Neural crest cell (in vitro differentiated cells): ENCODE data around the gene INTS2.

GRCh38 chr17:60043592-60044146, 35.1 kb downstream of the HEATR6 start:
- PRO-cap = no peak

GRCh38 chr17:60150111-60150460, 313 bp downstream of the CA4 start:
- PRO-cap = no peak

DNA sequence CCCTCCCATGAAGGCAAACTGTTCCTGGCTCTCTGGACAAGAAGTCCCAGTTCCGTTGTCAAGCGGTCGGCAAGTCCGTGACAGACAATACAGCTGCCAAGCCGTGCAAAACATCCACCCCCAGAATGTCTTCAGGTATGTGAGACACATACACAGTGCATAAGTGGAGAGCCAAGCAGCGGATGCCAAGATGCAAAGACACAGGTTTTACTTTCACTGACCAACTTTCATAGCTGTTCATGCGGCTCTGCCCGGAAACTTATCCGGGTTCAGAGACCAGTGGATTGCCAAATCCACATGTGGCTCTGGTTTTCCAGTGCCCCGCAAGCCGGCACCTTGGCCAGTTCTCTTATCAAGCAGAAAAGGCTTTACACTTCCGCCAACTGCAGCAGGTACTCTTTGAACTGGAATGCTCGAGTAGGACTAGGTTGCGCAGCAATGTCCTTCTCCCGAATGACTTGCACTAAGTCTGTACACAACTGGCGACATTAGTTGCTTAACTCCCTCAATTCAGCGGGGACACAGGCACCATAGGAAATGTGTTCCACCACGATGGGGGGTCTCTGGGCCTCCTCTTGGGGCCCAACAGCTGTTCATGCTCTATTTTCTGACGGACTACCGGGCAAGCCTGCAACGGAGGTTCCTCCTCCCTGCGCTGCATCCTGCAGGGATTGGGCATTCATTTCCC, 33.8 kb upstream of the APPBP2 start:
- PRO-cap = no peak

GRCh38 chr17:60601146-60601626, 1.2 kb downstream of the PPM1D start:
- PRO-cap = unidirectional peak, minus-strand start at chr17:60601265

DNA sequence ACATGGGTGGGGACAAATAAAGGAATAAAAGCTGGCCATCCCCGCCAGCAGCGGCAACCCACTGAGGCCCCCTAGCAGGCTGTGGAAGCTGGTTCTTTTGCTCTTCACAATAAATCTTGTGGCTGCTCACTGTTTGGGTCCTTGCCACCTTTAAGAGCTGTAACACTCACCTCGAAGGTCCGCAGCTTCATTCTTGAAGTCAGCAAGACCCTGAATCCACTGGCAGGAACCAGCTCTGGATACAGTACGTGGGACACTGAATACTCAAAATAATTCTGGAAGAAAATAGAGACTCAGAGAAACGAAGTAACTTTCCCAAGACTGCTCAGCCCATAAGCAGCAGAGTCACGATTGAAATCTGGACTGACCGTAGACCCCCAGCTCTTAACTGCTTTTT, 162.2 kb upstream of the TBX2 start:
- PRO-cap = no peak

GRCh38 chr17:61245580-61246132, 154.0 kb upstream of the TBX2 start:
- PRO-cap = no peak

- PRO-cap = bidirectional peak, plus-strand start at chr17:61295041, minus-strand start at chr17:61294923
These were observed 104.8 kb upstream of the TBX2 start for GRCh38 chr17:61294779-61295249.

GRCh38 chr17:61397055-61397410, 2.6 kb upstream of the TBX2 start:
- PRO-cap = bidirectional peak, plus-strand start at chr17:61397513, minus-strand start at chr17:61397235

DNA sequence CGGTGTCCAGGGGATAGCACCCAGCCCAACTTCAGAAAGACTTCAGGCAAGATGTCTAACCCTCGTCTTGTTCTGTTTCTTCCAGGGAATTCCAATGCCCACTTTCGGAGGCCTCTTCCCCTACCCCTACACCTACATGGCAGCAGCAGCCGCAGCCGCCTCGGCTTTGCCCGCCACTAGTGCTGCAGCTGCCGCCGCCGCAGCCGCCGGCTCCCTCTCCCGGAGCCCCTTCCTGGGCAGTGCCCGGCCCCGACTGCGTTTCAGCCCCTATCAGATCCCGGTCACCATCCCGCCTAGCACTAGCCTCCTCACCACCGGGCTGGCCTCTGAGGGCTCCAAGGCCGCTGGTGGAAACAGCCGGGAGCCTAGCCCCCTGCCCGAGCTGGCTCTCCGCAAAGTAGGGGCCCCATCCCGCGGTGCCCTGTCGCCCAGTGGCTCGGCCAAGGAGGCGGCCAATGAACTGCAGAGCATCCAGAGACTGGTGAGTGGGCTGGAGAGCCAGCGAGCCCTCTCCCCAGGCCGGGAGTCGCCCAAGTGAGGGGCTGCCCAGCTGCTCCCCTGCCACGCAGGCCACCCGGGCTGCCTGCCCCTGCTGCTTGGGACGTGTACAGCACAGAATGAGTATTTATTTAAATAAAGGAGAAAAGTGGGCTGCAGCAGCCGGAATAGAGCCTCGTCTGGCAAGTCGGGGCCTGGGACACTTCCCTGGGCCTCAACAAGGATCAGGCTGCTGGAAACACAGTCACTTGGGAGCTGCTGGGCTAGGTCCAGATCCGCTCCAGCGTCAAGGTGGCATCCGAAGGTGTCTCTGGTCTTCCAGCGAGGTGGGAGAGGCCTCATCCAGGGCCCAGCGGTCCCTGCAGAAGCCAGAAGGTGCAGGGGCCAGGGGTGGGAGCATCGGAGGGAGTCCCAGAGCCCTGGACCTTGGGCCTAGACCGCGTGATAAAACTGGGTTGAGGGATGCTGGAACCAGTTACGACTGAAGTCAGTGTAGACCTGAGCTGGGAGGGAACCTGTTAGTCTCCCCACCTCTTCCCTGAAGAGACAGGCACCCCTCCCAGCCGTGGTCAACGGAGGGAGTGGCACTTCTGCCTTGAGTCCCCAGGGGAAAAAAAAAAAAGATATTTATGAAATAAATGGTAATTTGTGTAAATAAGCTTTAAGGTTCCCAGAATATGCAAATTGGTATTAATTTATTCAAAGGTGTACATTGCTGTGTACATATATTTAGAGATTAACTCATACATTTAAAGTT, 8.8 kb downstream of the TBX2 start:
- PRO-cap = no peak

DNA sequence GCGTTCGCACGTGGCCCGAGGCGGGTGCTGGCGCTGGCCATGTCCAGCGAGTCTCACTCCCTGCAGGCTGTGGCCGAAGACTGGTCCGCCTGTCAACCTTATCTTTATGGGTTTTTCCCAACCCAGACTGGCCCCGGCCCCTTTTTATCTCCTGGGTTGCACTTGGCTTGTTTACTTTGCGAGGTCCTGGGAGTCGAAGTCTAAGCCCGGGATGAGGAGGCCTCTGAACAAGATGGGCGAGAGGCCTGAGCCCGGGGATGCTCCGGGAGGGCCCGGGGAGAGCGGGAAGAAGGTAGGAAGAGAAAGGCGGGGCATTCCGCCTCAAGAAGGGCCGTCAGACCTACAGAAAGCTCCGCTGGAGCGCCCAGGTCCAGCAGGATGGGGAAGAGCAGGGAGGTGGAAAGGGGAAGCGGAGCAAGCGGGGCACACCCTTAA, 2.8 kb downstream of the TBX4 start:
- PRO-cap = no peak

DNA sequence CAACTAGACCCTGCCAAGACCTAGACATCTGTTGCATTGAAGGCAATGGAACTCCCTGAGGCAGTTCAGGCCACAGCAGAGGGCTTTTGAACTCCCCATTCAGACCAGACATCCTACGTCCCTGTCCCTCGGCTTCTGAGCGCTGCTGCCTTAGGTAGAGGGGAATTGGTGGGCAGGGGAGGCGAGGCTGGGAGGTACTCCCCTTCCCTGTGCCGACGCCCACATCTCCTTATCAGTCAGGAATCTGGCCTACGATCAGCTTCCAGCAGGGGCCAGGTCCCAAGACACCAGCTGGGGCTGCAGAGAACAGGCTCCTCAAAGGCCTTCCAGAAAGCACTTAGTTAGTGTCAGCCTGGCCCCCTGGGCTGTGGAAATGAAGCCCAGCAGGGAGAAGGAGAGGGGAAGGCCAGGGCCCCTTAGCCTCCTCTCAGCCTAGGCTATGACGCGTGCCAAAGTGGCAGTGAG, 11.0 kb downstream of the TBX4 start:
- PRO-cap = no peak

- PRO-cap = no peak
These were observed 4.5 kb upstream of the NACA2 start for GRCh38 chr17:61595459-61595979.

DNA sequence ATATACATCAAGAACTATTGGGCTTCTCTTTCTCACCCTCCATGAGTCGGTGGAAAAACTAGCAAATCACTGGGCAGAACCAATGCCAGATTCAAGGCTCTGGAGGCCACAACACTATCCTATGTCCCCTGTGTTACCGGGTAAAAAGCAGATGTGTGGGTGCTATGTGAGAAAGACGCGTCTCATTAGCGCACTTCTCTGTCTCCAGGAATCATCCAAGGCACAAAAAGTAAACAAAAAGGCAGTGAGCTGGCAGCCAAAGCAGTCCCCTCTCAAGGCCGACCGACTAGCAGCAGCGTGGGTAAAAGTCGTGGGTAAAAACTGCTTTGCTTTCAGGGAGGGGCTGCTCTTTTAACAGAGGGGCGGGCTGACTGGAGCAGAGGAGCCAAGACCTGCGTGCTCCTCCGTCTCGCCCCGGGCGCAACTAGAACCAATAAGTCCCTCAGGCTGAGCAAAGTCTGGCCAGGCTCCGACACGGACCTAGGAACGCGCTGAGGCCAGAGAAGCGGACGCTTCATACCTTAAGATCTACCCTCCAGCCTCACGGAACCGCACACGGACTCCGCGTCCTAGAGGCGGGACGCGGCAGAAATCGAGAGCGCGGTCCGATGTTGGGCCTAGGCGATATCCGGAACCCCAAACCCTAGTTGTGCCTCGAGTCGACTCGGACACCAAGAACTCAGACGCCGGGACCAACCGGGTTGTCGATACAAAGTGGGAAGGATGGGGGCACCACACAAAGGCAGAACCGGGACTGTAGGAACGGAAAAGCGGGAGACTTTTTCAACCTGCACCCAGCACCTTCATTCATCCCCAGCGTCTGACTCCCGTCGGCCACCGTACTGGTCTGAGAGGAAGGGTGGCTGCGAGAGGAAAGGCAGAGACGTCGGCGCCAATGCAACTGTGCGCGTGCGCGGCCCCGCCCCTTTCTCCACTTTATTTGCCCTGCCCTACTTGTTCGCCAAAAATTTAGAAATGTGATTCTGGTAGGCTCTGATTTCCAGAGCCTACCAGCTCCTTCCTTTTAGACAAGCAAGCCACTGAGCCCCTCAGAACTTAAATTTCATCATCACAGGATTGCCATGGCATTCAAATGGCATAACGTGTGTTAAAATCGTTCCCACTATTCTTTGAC, at the start of gene INTS2:
TSS of gene INTS2 (minus strand) at position 849 of the 1,135 bp plus-strand sequence.
- PRO-cap = bidirectional peak, plus-strand start at position 357 of the sequence, minus-strand start at position 323 of the sequence; bidirectional peak, plus-strand start at position 450 of the sequence, minus-strand start at position 428 of the sequence; bidirectional peak, plus-strand start at position 964 of the sequence, minus-strand start at position 849 of the sequence

DNA sequence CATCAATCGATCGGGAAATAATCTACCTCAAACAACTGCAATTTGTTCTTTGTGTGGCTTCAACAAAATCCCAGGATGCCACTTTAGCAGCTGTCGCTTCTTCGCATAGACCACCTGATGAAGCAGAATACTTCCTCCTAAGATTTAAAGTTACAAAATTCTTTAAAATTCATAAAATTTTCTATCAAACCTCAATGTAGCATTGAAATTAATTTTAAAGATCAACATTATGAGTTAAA, 35.6 kb downstream of the MED13 start:
- PRO-cap = no peak

- PRO-cap = no peak
These were observed 25.2 kb downstream of the MED13 start for GRCh38 chr17:62039864-62040278.

DNA sequence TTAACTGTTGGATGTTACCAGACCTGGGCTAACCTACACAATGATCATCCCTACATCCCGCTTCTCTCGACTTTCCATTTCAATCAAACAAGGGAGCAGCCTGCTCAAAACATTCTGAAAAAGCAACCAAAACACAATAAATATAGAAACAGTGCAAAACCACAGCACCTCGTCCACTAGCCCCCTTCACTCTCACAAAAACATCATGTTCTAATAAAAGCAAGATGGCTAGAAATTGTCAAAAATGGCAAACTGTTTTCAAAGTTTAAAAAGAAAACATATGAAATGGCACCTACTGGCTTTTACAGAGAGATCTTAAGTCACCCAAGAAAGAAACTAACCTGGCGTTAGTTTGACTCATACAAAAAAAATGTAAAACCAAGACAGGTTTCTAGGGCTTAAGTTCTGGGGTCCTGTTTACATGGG, 765 bp downstream of the MED13 start:
- PRO-cap = no peak

- PRO-cap = no peak
These were observed 46.0 kb upstream of the MED13 start for GRCh38 chr17:62111039-62111501.

DNA sequence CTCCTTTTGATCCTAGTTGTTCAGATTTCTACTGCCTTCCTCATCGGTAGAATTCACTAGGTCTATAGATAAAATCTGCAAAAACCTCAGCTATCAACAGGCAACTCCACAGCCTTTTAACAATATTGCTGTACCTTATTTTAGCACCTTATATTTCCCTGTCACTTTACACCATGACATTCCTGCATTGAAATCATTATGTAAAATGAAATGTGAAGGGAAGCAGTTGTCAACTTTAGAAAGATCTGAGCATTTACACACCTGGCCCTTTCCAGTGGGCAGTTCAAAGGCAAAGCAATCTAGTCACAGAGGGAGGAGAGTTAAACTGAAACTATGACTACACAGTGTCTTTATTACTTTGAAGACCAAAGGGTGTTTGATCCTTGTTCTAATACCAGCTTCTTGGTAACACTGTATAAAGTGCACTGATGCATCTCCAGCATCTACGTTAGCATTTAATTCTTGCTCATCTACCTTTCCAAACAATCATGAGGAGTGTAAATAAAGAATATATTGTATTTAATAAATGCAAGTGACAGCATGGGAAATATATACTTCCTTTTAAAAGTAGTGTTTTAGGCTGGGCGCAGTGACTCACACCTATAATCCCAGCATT, 100.2 kb upstream of the MED13 start:
- PRO-cap = no peak

DNA sequence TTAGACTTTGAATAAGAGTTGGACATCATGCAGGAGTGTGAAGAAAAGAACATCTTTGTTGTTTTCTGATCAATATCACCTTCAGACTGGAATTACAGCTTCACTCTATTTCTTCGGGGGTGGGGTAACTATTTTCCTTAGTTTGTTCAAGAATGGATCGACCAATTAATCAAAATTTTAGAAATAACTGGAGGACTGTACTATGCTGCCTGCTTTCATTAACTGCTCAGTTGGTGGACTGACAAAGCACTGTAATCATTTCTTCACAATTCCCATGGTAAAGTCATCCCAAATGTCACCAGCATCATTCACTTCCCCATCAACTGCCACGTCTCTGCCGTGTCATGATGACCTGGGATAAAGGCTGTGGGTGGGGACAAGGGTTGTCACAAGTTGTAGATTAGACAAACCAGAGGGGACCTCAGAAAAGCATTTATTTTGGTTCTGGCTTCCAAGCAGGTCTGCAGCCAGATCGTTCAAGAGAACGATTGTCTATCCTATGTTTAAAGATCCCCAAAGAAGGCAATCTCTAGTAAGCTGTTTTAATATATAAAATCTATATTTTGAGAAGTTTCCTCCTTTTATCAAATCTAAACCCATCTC, 105.2 kb upstream of the MED13 start:
- PRO-cap = no peak

DNA sequence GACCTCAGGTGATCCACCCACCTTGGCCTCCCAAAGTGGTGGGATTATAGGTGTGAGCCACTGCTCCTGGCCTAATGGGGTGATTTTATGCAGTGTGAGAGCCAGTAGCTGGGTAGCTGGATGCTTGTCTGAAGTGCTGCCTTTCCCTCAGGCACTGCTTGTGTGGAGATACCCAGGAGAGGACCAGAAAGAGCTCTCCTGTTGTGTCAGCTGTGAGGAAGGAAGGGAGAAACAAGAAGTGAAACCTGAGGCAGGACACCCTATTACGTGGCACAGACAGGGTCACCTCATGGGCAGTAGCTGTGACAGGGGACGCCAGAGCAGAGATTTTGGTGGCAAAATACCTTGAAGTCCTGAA, 106.4 kb upstream of the MED13 start:
- PRO-cap = no peak